Esophagus muscularis mucosa (tissue), 4 donors: ENCODE data around the genes CAMP, QRICH1 and BSN.

- PRO-cap: unidirectional peak, plus-strand start at chr3:48013873
- RAMPAGE, long total RNA, 4 experiments: no peak in any of the 4 experiments
Measured at GRCh38 chr3:48013741-48014089, 2.5 kb downstream of the MAP4 start.

DNA sequence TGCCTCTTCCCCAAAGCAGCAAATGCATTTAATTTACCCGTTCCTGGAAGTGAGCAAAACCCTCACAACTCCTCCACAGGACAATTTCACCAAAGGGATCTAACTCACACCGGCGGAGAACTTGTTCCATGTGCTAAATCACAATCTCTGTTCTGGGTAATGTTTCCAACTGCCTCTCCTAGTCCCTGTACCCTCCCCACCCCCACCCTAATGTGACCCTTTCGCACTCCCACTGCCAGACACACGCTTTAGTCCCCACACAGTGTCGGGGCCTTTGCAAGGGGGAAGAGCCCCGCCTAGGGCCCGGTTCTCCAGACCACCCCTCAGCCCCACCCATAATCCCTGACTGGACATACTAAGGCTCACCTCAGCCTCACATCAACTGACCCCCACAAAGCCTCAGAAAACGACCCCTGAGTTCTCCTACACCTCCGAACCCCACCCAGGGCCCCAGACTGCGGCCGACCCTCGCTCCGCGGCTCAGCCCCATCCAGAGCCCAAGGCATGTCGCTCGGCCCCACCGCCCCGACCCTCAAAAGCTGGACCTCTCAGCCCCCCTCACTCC lies 71.8 kb upstream of the MAP4 start:
- PRO-cap: bidirectional peak, plus-strand start at position 258 of the sequence, minus-strand start at position 154 of the sequence
- RAMPAGE, long total RNA, 4 experiments: no peak in any of the 4 experiments

GRCh38 chr3:48222641-48223697 lies at the start of gene CAMP:
CAMP (plus strand) TSS chr3:48223495.
- PRO-cap: no peak
- RAMPAGE, long total RNA, 4 experiments: start-site peak on the plus strand in 1 of 4 experiments, at chr3:48223435-48223496 at its widest, 14 reads per replicate

DNA sequence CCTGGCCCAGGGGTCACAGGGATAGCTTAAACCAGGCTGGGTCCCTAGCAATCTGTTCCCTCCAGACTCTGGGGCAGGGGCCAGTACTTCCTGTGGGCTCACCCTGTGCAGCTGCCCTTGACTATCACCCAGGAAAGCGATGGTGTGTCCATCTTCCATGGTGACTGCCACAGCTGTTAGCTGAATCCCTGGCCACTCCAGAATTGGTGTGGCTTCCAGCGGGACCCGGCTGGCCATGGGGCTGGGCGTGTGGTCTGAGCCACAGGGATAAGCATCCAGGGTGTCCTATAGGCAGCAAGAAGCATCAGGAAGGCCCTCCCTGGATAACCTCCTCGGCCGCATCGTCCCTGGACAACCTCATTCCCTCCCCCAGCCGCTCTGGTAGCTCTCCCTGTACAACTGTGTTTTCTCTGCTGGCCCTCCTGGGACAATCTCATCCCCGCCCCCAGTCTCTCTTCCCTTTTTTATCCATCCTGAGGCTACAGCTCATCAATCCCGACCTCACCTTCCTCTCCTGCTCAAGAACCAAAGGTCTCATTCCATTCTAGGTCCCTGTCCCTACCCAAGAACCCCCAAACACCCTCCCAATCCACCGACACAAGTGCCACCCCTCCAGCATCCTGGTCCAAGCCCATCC lies 7.1 kb downstream of the PLXNB1 start:
- PRO-cap: no peak
- RAMPAGE, long total RNA, 4 experiments: no peak in any of the 4 experiments

DNA sequence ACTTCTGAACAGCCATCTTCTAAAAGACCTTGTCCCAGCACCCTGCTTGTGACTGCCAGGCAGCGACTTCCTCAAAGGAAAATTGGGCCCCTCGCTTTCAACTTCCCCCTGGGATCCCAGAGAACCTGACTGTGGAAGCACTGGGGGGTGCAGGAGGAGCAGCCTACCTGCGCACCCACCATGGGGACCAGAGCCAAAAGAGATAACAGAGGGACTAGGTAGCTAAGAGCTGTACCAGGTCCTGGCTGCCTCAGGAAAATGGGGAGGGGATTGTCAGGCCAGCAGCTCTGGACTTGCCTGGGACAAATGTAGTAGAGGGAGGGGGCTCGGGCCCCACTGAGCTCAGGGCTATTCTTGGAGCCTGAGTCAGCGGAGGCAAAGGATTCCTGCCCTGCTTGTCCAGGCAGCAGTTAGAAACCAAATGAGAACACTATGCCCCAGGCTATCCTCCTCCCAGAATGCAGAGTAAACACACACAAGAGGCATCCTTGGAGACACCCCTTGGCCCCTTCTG lies 3.0 kb upstream of the COL7A1 start:
- PRO-cap: bidirectional peak, plus-strand start at position 413 of the sequence, minus-strand start at position 310 of the sequence
- RAMPAGE, long total RNA, 4 experiments: no peak in any of the 4 experiments

- PRO-cap: no peak
- RAMPAGE, long total RNA, 4 experiments: no peak in any of the 4 experiments
Measured at GRCh38 chr3:48688839-48689638, 3.3 kb upstream of the NCKIPSD start.

DNA sequence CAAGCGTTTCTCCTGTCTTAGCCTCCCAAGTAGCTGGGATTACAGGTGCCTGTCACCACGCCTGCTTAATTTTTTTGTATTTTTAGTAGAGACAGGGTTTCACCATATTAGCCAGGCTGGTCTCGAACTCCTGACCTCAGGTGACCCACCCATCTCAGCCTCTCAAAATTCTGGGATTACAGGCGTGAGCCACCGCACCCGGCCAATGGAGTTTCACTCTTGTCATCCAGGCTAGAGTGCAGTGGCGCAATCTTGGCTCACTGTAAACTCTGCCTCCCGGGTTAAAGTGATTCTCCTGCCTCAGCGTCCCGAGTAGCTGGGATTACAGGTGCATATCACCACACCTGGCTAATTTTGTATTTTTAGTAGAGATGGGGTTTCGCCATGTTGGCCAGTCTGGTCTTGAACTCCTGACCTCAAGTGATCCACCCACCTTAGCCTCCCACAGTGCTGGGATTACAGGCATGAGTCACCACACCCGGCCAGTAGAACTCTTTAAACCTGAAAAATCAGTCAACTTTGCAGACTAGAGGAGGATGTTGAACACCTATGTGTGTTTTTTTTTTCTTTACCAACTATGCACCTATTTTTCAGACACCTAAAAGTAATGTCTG lies 7.8 kb downstream of the ARIH2 start:
- PRO-cap: no peak
- RAMPAGE, long total RNA, 4 experiments: no peak in any of the 4 experiments

DNA sequence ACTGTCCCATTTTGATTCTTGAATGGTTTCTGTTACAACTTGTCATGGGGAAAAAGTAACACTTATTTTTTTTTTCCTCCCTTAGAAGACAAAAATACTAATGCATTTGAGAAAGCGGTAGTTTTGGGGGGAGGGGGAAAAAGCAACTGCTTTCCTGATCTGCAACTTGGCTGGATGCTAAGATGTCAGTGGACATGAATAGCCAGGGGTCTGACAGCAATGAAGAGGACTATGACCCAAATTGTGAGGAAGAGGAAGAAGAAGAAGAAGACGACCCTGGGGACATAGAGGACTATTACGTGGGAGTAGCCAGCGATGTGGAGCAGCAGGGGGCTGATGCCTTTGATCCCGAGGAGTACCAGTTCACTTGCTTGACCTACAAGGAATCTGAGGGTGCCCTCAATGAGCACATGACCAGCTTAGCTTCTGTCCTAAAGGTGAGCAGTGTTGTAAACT lies 8.8 kb downstream of the ARIH2 start:
- PRO-cap: no peak
- RAMPAGE, long total RNA, 4 experiments: no peak in any of the 4 experiments

DNA sequence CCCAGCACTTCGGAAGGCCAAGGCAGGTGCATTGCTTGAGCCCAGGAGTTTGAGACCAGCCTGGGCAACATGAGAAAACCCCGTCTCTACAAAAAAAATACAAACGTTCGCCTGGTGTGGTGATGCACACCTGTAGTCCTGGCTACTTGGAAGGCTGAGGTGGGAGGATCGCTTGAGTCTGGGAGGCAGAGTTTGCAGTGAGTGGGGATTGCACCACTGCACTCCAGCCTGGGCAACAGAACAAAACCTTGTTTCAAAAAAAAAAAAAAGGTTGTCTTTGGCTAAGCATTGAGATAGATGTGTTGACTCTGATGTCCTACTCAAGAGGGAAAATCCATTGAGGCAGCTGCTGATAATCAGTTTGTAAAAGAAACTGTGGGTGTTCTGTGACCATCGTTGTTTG lies 9.0 kb upstream of the P4HTM start:
- PRO-cap: no peak
- RAMPAGE, long total RNA, 4 experiments: no peak in any of the 4 experiments

GRCh38 chr3:49006468-49006878 lies 718 bp upstream of the WDR6 start:
- PRO-cap: no peak
- RAMPAGE, long total RNA, 4 experiments: no peak in any of the 4 experiments

GRCh38 chr3:49022804-49023069 lies 816 bp downstream of the NDUFAF3 start:
- PRO-cap: no peak
- RAMPAGE, long total RNA, 4 experiments: no peak in any of the 4 experiments

GRCh38 chr3:49092639-49092782 lies 1.4 kb downstream of the QRICH1 start:
- PRO-cap: no peak
- RAMPAGE, long total RNA, 4 experiments: no peak in any of the 4 experiments

DNA sequence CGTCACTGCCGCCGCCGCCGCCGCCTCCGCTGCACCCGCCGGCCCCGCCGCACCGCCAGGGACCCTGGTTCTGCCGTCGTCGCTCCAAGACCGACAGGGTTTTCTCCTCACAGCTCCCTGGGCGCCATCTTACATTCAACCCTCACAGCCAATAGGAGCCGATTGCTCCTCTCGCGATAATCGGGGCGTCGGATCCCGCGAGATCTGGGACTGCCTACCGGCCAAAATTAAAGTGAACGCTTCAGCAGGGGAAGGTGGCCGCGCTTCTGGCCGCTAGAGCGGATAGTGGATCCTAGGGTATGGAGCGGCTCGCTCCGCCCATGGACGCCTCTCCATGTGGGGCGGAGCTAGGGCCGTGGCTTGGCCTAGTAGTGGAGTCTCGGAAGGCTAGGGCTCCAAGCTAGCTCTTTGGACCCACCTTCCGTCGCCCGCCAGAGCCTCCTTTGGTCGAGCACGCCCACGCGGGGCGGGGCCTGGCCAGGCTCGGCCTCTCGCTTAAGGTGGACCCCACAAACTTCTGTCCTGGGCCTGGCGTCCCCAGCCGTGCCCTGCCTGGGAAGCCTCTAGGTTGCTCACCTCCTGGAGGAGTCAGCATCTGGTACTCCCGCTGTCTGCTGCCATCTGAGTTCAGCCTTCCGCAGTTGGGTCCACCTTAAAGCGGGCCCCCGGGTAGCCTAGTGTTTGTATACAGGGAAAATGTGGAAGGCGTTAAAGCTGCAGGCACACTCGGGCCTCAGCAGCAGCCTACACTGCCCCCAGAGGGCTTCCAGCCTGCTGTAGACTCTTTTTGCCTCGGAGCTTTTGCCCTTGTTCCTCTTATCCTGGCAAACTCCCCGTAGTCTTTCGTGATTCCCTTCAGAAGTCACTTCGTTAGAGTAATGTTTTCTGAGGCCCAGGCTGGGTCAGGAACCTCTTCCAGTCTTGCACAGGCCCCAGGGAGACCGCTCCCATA lies at the start of gene QRICH1:
Gene QRICH1 (minus strand): TSS at position 153 of the 952 bp plus-strand sequence.
- PRO-cap: bidirectional peak, plus-strand start at position 230 of the sequence, minus-strand start at position 131 of the sequence; bidirectional peak, plus-strand start at position 474 of the sequence, minus-strand start at position 268 of the sequence; unidirectional peak, minus-strand start at position 623 of the sequence
- RAMPAGE, long total RNA, 4 experiments: start-site peak on the minus strand in 4 of 4 experiments, centred at positions 138 to 148 of the sequence, 67 to 165 reads per replicate

- PRO-cap: no peak
- RAMPAGE, long total RNA, 4 experiments: no peak in any of the 4 experiments
Measured at GRCh38 chr3:49198903-49199388, 352 bp upstream of the IHO1 start.

DNA sequence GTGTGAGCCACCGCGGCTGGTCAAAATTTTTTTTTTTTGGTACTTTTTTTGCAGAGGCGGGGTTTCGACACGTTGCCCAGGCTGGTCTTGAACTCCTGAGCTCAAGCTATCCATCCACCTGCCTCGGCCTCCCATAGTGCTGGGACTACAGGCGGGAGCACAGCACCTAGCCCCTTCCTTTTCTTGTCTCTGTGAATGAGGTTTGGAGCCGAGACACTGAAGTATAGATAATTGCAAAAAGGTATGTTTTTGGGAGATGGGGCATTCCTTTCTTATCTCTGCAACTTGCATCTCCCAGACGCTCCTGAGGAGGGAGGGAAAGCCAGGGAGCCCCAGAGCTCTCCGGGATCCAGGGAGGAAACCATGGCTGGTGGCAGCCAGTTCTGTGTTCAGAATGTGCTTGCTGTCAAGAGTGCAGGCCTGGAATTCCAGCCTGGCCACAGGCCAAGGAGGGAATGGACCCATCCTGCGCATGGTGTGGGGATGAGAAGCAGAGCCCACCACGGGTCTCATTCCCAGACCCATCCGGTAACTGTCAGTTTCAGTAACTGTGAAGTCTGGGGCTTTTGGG lies 1.2 kb upstream of the DAG1 start:
- PRO-cap: no peak
- RAMPAGE, long total RNA, 4 experiments: no peak in any of the 4 experiments

DNA sequence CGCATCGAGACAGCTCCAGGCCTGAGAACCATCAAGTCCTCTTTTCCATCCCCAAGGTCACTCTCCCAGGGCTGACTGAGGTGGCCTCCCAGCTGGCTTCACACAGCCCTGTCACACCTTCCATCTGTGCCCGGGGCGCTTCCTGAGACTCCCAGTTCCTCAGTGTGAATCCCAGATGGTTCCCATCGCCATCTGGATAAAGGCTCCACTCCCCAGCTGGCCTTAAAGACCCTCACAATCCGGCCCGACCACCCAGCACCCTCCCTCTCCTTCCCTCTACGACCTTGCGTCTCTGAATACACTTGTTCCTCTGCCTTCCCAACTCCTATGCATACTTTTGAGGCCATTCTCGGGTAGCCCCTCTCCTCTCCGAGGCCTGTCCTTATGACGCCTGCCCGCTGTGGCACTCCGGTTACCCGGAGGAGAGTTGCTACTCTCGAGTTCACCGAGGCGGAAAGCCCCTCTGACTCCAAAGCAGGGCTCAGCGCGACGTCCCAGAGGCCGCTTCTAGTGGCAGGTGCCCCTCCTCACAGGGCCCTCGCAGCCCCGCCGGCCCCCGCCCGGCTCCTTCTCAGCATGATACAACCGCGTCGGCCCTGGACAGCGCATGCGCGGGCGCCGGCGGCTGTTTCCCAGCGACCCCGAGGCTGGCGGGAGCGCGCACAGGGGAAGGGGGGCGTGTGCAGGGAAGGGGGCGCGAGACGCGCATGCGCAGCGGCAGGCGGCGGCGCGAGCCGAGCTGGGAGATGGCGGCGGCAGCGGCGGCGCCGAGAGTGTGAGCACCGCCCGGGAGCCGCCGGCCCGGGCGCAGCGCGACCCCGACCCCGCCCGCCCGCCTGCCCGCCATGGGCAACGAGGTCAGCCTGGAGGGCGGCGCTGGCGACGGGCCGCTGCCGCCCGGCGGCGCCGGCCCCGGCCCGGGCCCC lies at the start of gene BSN:
Gene BSN (plus strand): TSS at position 720 of the 926 bp plus-strand sequence.
- PRO-cap: bidirectional peak, plus-strand start at position 724 of the sequence, minus-strand start at position 573 of the sequence; unidirectional peak, minus-strand start at position 775 of the sequence
- RAMPAGE, long total RNA, 4 experiments: no peak in any of the 4 experiments

DNA sequence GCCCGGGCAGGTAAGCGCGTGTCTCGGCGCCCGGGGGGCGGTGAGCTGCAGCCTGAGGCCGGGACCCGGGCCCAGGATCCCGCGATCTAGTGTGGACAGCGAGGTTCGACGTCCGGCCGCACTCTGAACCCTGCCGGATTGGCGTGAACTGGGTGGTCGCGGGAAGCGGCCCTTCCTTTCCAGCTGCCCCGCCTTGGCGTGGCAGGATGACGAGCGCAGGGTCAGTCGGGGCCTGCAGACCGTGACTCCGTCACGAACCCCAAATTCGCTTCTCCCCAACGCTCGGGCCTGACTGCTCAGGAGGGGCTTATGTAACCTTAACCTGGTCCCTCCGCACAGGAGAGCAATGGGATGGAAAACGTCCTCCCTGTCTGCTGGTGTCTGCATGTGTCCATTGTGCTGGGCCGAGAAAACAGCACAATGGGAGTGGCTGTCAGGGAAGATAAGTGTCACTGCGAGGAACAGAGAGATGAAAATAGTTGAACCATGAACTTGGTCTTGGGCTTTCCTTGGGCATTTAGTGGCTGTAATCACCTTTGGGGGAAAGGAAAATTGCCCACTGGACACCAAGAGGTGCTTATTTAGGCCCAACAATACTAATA lies 641 bp downstream of the BSN start:
- PRO-cap: no peak
- RAMPAGE, long total RNA, 4 experiments: no peak in any of the 4 experiments

GRCh38 chr3:49675863-49676337 lies 1.7 kb downstream of the APEH start:
- PRO-cap: no peak
- RAMPAGE, long total RNA, 4 experiments: no peak in any of the 4 experiments

DNA sequence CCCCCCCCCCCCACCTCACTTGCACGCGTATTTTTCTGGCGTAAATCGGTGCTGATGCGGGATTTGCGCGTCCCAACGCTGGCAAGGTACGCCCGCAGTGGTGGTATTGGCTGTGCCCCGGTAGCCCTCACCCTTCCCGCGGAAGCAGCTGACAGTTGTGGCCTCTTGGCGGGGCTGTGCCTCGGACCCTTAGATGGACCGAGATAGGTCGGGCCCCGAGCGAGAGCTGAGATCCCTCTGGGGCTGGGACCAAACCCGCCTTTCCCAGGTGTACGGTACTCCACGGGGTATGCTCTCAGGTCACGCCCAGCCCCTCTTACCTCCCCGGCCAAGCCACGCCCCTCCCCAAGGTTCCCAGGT lies 3.0 kb downstream of the MST1 start:
- PRO-cap: no peak
- RAMPAGE, long total RNA, 4 experiments: no peak in any of the 4 experiments

- PRO-cap: no peak
- RAMPAGE, long total RNA, 4 experiments: no peak in any of the 4 experiments
Measured at GRCh38 chr3:49691392-49691741, 2.0 kb downstream of the RNF123 start.